B cell (primary cell): ENCODE measurements around a stretch of chr12.

- PRO-cap: no peak
- CAGE, long polyA plus RNA: no peak
These were observed 242.0 kb downstream of the CACNA1C start for GRCh38 chr12:2294490-2295426.

- PRO-cap: no peak
- CAGE, long polyA plus RNA: no peak
These were observed 270.9 kb downstream of the CACNA1C start for GRCh38 chr12:2323459-2324226.

DNA sequence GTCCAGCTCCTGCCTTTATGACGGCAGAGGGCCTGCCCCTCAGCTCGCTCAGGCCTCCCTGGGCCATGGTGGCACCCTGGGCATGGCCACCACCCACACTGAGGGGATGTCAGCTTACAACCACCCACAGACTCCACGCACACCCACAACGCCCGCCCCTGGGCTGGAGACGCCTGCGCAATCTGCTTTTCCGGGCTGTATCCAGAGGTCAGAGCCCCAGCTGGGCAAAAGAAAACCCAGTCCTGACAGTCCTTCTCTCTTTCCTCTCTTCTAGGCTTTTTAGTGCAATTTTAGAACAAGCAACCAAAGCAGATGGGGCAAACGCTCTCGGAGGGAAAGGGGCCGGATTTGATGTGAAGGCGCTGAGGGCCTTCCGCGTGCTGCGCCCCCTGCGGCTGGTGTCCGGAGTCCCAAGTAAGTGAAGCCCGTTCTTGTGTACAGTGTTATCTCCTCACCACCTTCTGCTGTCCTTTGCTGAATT is 337.4 kb upstream of the FKBP4 start:
- PRO-cap: no peak
- CAGE, long polyA plus RNA: no peak

DNA sequence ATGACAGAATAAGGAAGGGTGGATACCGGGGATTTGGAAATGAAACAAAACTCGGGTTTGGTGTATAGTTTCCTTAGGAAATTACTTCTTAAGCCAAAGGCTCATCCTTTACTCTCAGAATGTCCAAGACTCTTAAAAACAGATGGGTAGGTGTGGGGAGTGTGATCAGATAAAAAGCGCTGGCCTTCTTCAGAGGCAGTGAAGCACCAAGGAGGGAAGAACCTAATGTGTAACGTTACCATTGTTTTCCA is 298.1 kb upstream of the FKBP4 start:
- PRO-cap: no peak
- CAGE, long polyA plus RNA: no peak

- PRO-cap: no peak
- CAGE, long polyA plus RNA: no peak
These were observed 254.9 kb upstream of the FKBP4 start for GRCh38 chr12:2539768-2540376.

DNA sequence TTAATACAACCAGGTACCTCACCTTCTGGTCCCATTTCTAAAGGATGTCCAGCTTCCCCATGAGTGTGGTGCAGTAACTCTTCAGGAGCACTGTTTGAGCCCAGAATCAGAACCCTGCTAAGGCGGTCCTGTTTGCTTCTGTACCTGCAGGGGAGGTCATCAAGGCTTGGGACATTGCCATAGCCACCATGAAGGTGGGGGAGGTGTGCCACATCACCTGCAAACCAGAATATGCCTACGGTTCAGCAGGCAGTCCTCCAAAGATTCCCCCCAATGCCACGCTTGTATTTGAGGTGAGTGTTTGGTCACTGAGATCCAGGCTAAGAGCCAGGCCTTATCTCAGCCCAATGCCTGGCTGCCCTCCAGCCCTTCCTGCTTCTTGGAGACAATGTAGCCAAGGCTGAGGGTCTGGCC is 2.8 kb downstream of the FKBP4 start:
- PRO-cap: no peak
- CAGE, long polyA plus RNA: no peak

- PRO-cap: no peak
- CAGE, long polyA plus RNA: no peak
These were observed 10.4 kb upstream of the NRIP2 start for GRCh38 chr12:2845158-2845808.

GRCh38 chr12:2963766-2964365 is 4.7 kb downstream of the TEAD4 start:
- PRO-cap: no peak
- CAGE, long polyA plus RNA: no peak

GRCh38 chr12:3003581-3004242 is 44.5 kb downstream of the TEAD4 start:
- PRO-cap: no peak
- CAGE, long polyA plus RNA: no peak

DNA sequence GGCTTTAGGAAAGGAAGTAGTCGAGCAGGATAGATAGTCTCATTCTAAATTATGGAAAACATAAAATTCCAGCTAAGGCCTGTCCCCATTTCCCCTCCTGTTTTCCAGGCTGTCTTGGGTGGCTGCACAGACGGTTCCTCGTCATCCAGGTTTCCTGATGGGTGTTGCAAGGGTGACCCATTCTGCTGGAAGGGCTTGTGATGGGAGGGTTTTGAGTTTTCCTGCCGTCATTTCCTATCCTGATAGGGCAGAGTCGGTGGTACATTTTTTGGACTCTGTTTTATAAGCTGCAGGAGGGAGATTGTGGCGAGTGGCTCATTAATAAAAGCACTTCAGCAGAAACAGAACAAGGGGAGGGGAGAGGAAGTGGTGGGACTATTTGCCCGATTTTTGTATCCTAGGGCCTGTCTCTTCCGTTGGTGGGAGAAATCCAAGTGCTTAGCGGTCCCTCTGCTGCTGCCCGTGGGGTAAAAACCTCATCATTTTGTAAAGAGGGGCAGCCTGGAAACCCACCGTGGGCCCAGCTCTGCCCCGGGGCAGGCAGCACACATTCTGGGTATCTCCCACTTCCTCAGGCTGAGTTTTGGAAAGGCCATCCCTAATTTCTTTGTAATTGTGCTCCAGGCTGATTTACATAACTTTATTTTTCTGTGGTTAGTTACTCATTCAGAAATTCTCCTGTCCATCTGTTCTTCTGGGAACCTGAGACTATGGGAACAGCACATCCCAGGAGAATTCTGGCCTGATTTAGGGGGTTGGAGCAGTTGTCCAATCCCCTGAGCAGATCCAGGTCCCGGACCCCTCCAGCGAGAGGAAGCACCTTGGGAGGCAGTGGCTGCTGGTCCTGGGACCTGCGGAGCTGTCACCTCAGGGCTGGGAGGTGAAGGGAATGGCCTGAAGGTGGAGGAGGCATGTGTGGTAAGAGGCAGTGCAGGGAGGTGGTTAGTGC is 40.1 kb downstream of the TSPAN9 start:
- PRO-cap: no peak
- CAGE, long polyA plus RNA: no peak

DNA sequence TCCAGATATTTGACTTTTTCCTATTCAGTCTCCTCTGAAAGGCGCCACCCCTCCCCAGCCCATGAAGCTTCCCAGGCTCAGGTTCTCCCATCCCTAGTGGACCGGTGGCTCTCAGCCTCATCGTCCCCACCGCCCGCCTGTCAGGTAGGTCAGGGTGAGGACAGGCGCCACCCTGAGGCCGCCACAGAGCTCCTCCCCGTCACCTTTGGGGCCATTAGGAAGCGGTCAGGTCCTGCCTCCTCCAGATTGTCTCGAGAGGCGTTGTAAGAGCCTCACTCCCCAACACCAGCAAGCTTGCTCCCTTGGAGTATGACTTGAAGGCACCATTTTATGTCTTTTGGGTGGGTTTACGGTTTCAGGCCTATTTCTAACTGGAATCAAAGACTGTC is 55.5 kb downstream of the TSPAN9 start:
- PRO-cap: no peak
- CAGE, long polyA plus RNA: no peak

DNA sequence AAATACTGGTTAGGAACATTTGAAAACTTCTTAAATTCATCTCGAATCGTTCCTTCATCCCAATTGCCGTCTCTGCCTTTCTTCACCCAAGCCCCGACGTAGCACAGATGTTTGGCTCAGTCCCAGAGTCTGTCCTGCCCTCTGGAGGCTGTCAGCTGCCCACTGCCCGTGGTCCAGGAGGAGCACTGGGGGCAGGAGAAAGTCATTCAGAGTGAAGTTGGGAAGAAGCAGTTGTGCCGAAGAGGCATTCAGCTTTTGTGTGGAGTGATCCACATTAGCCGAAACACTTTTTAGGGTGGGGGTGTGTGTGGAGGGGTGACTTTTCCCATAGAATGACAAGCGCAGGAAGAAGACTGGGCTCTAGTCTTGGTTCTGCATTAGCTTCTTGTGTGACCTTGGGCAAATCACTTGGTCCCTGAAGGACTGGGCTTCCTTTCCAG is 125.0 kb downstream of the TSPAN9 start:
- PRO-cap: no peak
- CAGE, long polyA plus RNA: no peak

DNA sequence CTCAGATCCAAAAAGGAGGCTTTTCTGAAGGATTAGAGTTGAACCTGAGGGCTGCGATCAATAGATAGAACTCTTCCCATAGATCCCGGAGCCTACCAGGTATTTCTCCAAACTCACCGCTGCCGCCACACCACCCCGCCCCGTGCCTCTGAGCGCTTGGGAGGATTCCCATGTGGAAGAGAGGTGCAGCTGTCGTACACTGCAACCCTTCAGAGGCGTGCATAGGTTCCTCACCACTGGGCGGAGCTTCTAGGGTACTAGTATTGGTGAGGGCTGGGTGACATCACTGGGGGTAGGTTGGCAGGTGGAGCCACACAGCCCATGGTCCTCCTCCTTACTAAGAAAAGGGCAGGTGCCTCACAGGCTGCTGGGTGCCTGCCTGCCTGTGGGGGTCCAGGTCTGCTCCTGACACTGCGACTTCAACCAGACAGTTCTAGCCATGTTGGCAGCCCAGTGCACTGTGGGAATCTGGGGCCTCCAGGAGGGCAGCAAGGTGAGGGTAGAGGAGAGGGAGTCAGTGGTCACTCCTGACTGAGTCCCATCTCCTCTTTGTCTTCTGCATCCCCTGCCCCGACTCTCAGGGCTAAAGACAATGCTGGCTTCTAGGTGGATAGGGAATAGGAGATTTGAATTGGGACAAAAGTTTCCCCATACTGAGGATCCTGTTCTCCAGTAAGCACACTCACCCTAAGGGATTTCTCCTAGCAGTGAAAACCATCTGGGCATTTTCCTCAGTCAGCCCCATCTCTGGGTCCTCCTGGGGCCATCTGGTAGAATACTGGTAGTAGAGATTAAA is 127.2 kb downstream of the TSPAN9 start:
- PRO-cap: no peak
- CAGE, long polyA plus RNA: no peak

DNA sequence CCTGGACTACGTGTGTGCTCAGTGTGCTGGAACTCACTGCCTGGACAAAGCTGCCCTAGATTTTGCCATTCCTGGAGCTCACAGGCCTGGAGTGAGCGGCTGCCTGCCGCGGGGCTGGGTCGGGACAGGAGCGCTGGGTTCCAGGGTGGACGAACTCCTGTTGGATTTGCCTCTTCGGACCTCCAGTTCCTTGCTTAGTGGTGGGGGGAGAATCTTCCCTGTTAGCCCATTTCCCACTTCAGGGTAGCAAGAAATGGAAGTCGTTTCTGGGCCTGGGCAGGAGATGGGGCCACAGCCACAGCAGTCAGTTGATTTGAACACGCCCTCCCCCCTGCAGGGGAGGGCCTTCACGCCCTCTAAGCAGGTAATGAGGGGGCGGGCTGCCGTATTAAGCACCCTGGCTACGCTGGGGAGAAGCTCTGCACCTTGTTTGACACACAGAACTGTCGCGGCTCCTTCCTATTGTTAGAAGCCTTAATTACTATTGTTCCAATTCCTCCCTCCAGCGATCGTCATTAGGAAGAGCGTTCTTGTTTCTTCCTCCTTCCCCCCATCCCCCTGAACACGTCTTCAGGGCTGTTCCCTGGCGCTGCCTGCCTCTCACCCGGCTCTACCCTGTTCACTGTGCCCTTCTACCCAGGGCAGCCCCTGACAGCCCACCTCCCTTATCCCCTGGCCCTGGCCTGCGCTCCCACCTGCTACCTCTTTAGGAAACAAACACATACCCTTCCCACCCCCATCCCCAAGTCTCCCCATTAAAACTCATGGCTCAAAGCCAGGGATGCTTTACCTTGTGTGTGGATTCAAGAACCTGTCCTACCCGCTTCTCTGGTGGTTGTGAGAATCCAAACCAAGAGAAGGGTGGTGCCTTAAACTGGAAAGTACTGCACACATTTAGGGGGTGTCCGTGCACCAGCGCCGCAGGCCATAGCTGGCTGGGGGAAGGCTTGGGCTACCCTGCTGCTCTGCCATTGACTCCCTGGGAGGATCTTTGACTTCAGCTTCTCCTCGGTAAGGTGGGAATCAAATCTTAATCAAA is 137.5 kb downstream of the TSPAN9 start:
- PRO-cap: no peak
- CAGE, long polyA plus RNA: no peak

DNA sequence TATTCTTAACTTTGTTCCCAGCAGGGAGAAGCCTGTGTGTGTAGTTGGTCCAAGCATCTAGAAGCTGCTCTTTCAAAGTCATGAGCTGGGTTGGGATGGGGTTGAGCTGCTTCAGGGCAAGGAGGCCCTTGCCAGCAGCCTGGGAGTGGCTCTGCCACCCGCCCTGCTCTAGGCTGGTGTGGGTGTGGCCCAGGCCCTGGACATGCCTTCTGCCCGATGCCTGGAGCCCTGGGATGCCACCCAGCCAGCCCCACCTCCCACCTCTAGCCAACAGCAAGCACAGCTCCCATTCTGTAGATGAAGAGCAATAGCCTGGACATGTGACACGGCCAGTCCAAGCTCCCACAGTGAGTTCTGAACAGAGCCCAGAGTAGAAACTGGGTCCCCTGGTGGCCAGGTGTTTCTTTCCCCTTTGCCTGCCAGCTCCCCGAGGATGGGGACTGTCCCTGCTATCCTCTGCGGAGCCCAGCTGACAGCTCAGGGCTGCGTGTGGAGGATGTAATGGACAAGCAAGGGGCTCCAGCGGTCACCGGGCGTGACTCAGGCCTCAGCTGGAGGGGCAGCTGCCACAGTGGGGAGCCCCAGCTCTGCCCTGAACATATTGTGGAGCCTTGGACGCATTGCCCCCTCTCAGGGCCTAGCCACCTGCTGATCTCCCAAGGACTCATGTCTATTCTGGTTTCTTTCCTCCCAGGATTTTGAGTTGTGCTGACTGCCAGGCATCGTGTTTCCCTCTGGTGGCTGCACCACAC is 165.1 kb downstream of the TSPAN9 start:
- PRO-cap: no peak
- CAGE, long polyA plus RNA: no peak

DNA sequence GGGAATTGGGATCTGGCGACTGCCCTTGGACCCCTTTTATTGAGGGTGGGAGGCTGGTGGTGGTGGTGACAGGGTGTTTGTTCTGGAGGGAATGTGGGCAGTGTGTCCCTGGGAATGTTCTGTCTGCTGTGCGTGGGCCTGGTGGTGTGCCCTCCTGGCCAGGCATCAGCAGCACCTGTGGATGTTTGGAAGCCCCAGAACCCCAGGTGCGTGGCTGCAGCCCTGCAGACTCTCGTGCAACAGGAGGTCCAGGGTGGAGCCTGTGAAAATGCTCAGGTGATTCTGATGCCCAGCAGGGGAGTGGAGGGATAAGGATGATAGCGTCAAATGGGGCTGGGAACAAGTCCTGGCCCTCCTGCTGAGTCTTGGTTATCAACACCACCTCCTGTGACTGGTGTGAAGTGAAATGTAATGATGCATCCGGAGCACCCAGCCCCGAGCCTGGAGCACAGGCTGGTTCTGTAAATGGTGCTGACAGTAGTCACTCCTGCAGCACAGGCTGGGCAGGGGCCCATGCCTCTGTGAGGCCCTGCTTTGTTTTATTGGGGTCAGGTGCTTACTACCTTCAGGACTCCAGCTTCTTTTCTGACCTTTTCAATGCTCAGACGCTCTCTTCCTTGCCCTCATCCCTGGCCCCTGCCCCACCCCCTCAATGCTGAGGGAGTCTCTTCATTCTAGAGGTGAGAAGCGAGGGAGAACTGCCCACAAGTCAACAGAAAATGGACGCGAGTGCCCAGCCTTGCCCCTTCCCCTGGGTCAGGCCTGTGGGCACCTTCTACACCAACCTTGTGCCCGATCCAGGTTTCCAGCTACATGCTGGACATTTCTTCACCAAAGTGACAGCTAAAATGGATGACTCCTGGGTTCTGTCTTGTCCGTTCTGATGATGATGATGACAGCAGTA is 176.8 kb downstream of the TSPAN9 start:
- PRO-cap: no peak
- CAGE, long polyA plus RNA: no peak

- PRO-cap: no peak
- CAGE, long polyA plus RNA: no peak
These were observed 187.6 kb downstream of the TSPAN9 start for GRCh38 chr12:3264797-3265237.

DNA sequence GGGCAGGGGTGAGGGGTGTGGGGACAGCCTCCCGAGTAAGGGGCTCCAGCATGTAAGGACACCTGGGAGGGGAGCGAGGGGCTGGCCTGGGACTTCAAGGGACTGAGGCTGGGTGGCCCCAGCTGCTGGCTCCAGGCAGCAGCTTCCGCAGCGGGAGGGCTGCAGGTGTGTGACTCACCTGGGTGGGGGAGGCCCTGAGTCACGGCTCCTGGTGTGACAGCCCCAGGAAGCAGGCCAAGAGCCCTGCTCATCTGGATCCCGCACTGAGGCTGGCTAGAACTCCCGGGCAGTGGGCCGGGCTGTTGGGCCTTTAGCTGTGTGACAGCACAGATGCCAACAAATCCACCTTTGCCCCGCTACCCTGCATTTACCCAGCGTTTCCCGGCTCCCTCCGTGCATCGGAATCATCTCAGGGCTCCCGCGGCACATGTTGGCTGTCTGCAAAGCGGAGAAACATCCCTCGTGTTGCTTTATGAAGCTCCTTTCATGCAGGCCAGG is 180.0 kb upstream of the PRMT8 start:
- PRO-cap: no peak
- CAGE, long polyA plus RNA: no peak

- PRO-cap: no peak
- CAGE, long polyA plus RNA: no peak
These were observed 173.2 kb upstream of the PRMT8 start for GRCh38 chr12:3317781-3318166.

- PRO-cap: no peak
- CAGE, long polyA plus RNA: no peak
These were observed 154.5 kb upstream of the PRMT8 start for GRCh38 chr12:3336436-3337039.